Measurements from ENCODE around the genes VHLL and NAXE.

DNA sequence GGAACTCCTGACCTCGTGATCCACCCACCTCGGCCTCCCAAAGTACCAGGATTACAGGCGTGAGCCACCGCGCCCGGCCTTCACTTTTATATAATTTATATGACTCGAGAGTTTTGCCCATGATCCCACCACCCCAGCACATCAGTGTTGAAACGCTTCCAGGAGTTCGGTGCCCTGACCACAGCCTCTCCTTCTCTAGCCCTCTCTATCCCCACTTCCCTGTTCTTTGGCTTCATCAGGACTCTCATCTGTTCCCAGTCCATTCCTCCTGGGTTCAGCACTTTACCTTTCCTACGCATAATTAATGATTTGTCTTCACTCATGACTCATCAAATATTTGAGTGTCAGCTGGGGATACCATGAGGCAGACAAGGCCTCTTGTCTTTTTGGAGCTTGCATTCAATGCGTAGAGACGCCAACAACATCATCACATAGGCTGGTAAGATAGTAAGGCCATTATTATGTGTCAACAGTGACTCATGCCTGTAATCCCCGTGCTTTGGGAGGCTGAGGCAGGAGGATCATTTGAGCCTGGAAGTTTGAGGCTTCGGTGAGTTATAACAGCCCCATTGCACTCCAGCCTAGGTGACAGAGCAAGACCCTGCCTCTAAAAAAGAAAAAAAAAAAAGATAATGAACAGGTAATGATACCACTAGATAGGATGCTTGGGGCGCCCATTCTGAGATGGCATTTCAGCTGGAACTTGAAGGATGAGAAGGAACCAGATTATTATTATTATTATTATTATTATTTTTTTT lies 1.5 kb downstream of the PMF1 start:
- PRO-cap, result no peak
- RAMPAGE, long total RNA, 4 experiments, result no peak in any of the 4 experiments

DNA sequence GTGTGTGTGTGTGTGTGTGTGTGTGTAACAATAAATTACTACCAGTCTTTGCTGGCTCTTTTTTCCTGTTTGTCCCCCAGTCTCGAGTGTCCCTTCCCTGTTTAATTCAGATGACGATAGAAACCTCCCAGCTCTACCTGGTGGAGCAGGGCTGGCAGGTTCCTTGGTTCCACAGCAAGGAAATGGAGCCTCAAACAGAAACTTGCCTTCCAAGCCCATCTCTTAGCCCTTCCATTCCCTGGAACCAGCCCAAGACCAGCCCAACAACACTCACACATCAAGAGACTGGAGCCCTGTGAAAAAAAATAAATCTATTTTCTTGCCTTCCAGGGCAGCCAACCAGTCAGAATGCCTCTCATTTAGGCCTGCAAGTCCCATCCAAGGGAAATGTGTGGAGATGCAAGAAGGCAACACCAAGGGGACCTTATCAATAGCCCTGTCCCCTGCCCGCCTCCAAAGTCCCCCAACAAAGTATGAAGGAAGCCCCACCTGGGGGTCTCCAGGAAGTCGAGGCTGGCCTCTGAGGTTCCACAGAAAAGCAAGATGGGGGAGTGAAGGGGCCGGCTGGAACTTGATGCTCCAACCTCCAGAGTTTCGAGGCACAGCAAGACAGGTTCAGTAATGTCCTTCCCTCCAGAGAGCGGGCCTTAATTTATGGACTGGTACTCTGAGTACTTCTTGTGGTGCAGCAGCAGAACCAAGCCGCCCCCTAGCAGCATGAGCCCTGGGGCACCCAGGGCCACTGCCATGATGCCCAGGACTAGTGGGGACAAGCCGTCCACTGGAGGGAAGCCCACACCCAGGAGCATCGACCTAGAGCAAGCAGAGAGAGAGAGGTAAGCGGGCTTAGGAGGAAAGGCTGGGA lies 2.9 kb downstream of the GLMP start:
- PRO-cap, result no peak
- RAMPAGE, long total RNA, 4 experiments, result no peak in any of the 4 experiments

- PRO-cap, result no peak
- RAMPAGE, long total RNA, 4 experiments, result no peak in any of the 4 experiments
Measured at GRCh38 chr1:156299082-156299698, at the start of gene VHLL. VHLL (minus strand) TSS chr1:156299307.

DNA sequence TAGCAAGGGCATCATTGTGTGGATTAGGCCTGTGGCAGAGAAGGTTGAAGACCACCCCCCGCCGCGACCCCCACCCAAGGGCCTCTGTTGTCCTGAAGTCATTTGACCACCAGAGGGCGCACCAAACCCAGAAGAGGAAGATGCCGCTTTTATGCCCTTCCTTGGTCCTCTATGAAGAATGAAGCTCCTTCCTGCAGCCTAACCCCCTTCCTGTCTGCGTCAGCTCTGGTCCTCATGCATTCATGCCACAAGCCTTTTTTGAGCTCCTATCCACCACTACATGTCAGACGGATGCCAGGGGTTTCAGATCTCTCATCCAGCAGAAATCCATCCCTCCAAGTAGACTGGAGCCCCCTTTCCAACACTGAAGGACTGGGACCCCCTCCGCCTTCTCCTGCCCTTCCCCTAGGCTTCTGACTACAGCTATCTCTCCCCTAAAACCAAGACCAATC lies 16.7 kb downstream of the RHBG start:
- PRO-cap, result no peak
- RAMPAGE, long total RNA, 4 experiments, result no peak in any of the 4 experiments

DNA sequence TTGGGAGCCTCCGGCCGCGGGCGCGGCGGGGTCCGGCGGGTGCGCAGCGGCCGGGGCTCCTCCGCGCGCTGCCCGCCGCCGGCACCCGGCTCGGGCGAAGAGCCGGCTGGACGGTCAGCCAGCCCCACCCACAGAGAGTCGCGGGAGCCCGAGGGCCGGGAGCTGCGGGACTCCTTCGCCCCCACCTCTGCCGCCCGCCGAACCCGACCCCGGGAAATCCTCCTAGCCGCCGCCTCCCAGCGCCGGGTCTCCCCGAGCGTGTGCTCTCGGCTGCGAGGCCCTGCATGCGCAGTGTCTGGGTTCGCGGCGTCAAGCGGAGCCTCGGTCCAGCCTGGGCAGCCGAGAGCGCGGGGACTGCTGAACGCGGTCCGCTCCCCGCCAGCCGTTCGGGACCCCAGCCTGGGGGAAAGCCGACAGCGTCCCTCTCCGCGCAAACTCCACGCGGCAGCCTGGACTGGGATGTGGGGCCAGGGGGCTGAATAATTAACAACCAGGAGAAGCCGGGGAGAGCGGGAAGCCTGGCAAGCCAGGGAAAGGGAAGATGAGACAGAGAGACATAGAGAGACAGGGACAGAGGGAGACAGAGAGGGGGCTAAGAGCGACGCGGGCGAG lies 64.4 kb downstream of the MEF2D start:
- PRO-cap, result no peak
- RAMPAGE, long total RNA, 4 experiments, result no peak in any of the 4 experiments

- PRO-cap, result no peak
- RAMPAGE, long total RNA, 4 experiments, result no peak in any of the 4 experiments
Measured at GRCh38 chr1:156436790-156437102, 63.8 kb downstream of the MEF2D start.

- PRO-cap, result no peak
- RAMPAGE, long total RNA, 4 experiments, result no peak in any of the 4 experiments
Measured at GRCh38 chr1:156463213-156463568, 37.4 kb downstream of the MEF2D start.

- PRO-cap, result no peak
- RAMPAGE, long total RNA, 4 experiments, result no peak in any of the 4 experiments
Measured at GRCh38 chr1:156465943-156466457, 34.6 kb downstream of the MEF2D start.

DNA sequence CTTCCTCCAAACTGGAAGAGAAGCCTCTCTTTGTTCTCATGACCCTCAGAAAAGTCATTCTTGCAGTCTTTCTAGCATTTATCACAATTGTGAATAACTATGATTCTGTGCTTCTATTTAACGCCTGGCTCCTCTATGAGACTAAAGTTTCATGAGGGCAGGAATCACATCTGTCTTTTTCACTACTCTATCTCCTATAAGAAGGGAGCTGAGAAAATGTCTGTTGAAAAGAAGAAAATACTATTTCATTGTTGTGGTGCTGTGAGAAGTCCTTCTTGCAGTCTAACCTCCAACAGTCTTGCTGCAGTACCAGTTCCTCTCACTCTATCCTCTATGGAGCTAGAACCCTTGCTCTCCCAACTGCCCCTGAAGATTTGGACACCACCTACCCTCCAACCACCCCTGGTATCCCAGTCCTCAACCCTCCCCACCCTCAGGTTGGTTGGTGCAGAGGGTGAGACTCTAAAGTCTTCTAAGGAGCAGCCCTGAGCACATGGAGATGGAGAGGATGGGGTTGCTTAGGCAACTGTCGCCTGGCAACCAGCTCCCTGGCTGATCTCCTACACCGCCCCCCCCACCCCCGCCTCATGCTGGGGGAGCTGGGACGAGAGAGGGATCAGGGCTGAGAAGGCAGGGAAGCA lies 13.8 kb downstream of the MEF2D start:
- PRO-cap, result no peak
- RAMPAGE, long total RNA, 4 experiments, result no peak in any of the 4 experiments

- PRO-cap, result no peak
- RAMPAGE, long total RNA, 4 experiments, result no peak in any of the 4 experiments
Measured at GRCh38 chr1:156495120-156495561, 5.4 kb downstream of the MEF2D start.

DNA sequence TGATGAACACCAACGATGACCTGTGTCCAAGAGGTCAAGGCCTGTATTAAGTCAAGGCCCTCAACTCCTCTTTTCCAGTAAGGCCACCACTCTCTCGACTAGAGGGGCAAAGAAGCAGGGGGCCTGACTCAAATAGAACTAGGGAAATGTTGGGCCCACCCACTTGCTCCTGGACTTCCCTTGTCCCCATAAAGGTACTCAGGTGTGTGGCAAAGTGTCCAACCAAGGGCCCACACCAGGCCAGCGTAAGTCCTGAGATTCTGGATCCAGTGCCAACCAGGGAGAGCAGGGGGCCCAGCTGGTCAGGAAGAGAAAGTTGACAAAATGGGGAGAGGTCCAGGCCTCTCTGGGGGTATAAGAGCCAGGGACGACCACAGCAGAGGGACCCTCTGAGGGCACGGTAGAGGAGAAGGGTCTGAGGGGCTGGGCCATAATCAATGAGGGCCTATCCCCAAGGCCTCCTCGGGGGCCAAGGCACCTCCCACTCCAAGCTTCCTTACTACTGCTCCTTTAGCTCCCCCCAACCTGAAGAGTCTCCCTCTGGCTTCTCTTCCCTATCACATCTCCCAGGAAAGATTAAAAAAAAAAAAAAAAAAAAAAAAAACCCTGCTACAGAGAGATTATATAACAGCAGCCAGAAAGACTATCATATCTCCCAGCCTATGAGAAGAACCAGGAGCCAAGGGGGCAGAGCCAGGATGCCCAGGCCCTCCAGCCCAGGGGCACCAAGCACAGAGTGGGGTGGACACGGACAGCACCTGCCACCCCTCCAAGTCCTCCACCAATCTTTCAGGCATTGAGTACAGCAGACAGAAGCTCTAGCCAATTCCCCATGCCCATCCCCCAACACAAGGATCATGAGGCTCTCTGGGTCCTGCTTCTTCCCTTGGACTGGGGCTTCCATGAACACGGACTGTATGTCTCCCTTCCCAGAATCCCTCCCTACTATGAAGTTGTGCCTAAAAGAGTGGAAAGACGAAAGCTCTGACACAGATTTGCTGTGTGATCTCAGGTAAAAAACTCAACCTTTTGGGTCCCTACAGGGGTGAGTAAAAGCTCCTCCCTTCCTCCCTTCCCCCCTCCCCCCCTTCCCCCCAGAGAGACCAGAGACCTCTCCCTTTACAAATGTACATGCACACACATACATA lies 2.7 kb downstream of the MEF2D start:
- PRO-cap, result no peak
- RAMPAGE, long total RNA, 4 experiments, result no peak in any of the 4 experiments

DNA sequence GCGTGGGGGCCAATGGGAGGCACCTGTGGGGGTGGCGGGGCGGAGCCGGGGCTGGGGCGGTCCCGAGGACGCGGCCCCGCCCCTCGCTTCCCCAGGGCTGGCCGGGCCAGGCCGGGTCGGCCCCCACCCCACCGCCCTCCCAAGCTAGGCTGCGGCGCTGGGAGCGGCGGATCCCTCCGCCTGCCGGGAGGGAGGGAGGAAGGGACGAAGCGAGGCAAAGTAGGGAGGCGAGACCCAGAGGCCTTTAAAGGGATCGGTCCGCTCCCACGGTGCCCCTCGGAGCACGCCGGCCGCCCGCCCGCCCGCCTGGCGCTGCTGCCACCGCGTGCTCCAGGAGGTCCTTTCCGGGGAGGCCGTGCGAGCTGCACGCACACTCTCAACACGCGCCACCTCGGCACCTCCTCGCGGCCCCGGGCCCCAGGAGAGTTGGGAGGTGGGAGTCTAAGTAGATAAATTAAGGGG lies 312 bp upstream of the MEF2D start:
- PRO-cap, result bidirectional peak, plus-strand start at position 169 of the sequence, minus-strand start outside the sequence; unidirectional peak, plus-strand start at position 247 of the sequence; unidirectional peak, plus-strand start at position 276 of the sequence
- RAMPAGE, long total RNA, 4 experiments, result start-site peak on the plus strand in 2 of 4 experiments, centred at positions 107 to 274 of the sequence, 6 to 55 reads per replicate

- PRO-cap, result no peak
- RAMPAGE, long total RNA, 4 experiments, result start-site peak on the plus strand in 4 of 4 experiments, at chr1:156591765-156591835 at its widest, 156 to 872 reads per replicate
Measured at GRCh38 chr1:156591501-156592540, at the start of gene NAXE. NAXE (plus strand) TSS chr1:156591776.

DNA sequence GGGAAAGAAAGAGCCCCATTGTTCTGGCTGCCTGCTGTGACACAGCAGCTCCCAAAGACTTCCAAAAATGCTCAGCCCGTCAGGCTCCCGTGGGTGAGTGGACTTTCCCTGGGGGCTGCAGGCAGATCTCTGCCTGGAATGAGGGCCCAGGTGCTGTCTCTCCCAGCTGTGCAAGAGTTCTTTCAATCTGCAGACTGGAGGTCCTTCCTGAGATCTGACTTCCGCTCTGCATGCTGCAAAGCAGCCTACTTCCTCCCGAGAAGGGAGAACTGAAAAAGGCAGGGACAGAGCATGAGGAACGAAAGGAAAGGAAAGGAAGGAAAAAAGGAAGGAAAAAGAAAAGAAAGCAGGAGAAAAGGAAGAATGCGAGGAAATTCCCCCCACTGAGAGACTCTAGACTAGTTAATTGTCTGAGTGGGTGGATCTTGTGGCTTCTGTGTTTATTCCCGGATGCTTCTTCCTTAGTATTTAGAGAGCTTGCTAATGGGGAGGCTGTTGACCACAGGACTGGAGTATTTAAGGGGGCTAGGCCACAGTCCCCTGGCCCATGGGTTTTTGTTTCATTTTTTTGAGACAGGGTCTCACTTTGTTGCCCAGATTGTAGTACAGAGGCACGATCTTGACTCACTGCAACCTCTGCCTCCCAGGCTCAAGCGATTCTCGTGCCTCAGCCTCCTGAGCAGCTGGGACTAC lies 15.0 kb downstream of the NES start:
- PRO-cap, result no peak
- RAMPAGE, long total RNA, 4 experiments, result no peak in any of the 4 experiments

DNA sequence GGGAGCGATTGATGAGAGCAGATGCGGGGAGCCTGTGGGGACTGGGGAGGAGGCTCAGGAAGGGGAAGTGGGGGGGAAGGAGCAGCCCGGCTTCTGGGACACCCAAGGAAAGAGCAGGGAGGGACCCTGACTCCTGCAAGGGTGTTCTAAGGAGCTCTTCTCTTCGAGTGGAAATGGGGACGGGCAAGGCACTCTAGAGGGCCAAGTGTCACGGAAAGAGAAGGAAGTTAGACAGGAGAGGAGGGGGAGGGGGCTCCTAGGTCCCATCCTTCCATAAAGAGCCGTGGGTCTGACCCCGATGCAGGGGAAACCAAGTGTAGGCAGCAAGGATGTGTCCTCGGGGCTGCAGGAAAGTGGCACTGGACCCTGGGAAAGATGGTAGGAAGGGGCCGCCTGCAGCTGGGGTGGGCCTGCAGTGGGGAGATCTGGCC lies 13.1 kb downstream of the CRABP2 start:
- PRO-cap, result no peak
- RAMPAGE, long total RNA, 4 experiments, result no peak in any of the 4 experiments

DNA sequence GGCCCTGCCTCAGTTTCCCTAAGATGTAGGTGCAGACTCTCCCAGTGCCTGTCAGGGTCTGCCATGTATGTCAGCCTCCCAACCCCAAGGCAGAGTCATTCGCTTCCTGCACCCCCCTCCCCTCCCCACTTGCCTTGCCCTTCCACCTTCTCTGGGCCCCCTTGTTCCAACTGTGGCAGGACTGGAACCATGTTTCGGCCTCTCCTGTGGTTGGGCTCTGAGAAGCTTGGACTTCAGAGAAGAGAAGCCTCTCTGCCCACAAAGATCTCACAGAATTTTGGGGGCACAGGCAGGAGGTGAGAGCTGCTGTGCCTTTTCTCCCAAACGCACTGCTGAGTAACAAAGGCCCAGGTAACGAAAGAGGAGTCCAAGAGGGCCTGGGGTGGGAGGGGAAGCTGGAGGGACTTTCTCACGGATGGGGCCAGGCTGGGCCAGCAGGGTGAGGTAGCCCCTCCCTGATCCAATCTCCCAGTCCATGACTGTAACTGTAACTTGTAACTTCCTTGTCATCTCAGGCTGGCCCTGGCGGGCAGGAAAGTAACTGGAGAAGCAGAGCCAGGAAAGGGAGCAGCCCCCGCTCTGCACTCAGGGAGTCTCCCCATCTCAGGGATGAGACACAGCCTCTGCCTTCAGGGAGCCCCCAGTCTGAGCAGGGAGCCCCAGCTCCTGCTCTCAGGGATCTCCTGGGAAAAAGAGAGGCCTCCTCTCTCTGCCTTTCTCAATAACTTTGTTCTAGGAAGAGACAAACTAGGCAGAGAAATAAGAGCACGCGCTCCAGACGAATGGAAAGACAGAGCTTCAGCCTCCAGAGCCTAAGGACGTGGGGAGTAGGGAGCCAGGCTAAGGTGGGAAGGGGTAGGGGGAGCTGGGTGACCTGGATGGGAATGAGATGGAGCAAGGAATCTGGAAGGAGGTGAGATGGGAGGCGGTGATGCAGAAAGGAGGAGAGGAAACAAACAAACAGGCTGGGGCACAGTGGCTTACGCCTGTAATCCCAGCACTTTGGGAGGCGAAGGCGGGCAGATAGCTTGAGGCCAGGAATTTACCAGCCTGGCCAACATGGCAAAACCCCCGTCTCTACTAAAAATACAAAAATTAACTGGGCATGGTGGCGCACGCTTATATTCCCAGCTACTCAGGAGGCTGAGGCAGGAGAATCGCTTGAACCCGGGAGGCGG lies 11.1 kb downstream of the CRABP2 start:
- PRO-cap, result no peak
- RAMPAGE, long total RNA, 4 experiments, result no peak in any of the 4 experiments

GRCh38 chr1:156726512-156727302 lies 1.6 kb upstream of the METTL25B start:
- PRO-cap, result no peak
- RAMPAGE, long total RNA, 4 experiments, result no peak in any of the 4 experiments

GRCh38 chr1:156743984-156744619 lies 3.2 kb upstream of the MRPL24 start:
- PRO-cap, result no peak
- RAMPAGE, long total RNA, 4 experiments, result no peak in any of the 4 experiments

DNA sequence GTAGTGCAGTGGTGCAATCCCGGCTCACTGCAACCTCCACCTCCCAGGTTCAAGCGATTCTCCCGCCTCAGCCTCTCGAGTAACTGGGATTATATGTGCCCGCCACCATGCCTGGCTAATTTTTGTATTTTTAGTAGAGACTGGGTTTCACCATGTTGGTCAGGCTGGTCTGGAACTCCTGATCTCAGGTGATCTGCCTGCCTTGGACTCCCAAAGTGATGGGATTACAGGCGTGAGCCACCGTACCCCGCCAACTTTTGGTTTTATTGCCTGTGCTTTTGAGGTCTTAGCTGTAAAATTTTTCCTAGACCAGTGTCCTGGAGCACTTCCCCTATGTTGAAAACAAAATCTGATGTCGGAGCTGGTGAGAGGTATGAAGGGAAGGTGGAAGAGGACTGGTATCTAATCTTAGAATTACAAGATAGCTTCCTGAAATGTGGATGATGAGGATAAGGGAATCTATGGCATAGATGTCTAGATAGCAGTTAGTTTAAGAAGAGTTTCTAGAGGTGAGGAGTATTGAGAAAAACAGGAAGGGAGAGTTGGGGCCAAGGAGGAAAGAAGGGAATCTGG lies 21.8 kb downstream of the PRCC start:
- PRO-cap, result no peak
- RAMPAGE, long total RNA, 4 experiments, result no peak in any of the 4 experiments

DNA sequence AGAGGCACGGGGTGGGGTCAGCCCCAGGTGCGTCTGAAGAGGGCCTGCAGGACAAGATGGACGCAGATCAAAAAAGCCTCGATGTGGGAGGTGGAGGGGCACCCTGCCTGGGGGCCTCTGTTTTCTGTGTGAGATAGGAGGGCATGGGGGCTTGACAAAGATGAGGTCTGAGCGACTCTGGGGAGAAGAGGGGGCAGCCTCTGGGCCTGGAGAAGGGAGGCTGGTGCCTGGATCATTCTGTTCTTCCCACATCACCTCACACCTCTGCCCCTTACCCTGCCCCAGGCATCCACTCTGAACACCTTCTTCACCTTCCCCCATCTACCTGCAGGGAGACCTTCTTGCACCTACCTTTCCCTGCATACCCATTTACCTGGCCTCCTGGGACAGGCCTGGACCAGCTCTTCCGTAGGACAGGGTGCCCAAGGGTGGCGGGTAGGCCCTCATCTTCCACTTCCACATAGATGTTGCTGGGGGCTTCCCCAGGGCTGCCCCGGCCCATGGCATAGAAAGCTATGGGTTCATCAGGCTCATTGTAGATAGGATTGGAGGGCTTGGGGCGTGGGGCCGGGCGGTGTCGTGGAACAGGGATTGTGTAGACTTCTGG lies 7.7 kb downstream of the SH2D2A start:
- PRO-cap, result no peak
- RAMPAGE, long total RNA, 4 experiments, result no peak in any of the 4 experiments

All from omental fat pad (tissue), 4 donors.